Urinary bladder (tissue), 3 donors: Measurements from ENCODE around the gene TAS2R4.

DNA sequence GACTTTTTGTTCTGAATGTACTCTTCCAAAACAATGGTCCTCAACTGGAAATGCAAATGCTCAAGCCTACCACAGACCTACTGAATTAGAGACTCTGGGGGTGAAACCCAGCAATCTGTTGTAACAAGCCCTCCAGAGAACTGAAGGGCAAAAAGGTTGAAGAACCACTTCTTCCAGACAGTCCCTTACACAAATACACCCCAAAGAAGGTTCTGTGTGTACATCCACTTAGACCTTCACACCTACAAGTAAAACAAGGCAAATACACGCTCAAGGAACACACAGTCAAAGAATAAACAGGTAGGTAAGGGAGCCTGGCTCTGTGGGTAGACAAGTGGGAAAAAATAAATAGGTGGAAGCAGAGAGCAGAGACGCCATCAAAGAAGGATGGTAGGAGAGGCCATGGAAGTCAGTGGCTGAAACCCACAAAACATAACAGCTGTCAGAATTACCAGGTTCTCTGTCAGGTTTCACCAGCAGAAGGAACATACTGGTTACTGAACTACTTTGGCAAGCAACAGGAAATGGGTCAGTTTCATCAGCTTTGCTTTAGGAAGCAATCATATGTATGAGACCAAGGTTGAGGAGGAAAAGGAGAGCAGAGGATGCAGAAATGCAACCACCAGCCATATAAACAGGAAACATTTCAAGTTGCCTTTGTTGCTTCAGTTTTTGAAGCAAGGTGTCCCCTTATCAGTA, 10.5 kb downstream of the HIPK2 start:
- PRO-cap: no peak
- RAMPAGE, long total RNA: no peak

- PRO-cap: no peak
- RAMPAGE, long total RNA: no peak
These were observed 9.7 kb downstream of the HIPK2 start for GRCh38 chr7:139767833-139768785.

GRCh38 chr7:139778426-139778884, 657 bp upstream of the HIPK2 start:
- PRO-cap: bidirectional peak, plus-strand start at chr7:139778567, minus-strand start at chr7:139778329
- RAMPAGE, long total RNA: no peak

GRCh38 chr7:140024645-140025141, 38.1 kb downstream of the PARP12 start:
- PRO-cap: no peak
- RAMPAGE, long total RNA: no peak

DNA sequence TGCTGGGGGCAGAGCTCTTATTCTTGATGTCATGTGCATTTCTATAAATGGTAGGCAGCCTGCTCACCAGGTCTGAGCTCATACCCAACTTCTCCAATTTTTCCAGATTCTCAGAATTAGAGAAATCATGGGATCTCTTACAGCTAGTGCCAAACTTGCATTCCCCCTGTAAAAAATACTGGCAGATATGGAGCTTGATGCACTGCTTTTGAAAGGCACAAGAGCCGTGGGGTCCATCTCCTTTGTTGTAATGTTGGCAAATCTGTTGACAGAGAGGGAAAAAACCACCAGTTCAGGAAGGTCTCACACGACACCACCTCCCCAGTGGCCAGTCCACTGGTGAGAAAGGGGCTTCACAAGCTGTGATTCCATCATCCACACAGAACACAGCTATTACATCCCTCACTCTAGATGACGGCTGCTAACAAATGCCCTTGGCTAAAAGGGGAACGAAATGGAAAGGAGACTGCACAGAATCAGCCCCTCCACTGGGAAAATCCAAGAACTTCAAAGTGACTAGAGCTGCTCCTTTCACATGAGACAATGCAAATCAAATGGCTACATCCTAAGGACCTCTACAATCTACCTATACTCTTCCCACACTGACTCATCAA, 5.8 kb downstream of the PARP12 start:
- PRO-cap: no peak
- RAMPAGE, long total RNA: no peak

DNA sequence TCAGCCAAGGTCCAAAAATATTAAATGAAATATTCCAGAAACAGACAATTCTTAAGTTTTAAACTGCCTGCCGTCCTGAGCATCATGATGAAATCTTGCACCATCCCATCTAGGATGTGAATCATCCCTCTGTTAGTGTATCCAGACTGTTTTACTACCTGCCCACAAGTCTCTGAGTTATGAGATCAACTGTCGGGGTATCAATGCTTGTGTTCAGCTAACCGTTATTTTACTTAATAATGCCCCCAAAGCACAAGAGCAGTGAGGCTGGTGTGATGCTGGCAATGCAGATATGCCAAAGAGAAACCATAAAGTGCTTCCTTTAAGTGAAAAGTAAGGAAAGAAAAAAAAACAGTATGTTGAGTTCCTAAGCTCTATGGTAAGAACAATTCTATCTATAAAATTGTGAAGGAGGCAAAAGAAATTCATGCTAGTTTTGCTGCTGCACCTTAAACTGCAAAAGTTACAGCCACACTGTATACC, 11.2 kb downstream of the KDM7A start:
- PRO-cap: no peak
- RAMPAGE, long total RNA: no peak

DNA sequence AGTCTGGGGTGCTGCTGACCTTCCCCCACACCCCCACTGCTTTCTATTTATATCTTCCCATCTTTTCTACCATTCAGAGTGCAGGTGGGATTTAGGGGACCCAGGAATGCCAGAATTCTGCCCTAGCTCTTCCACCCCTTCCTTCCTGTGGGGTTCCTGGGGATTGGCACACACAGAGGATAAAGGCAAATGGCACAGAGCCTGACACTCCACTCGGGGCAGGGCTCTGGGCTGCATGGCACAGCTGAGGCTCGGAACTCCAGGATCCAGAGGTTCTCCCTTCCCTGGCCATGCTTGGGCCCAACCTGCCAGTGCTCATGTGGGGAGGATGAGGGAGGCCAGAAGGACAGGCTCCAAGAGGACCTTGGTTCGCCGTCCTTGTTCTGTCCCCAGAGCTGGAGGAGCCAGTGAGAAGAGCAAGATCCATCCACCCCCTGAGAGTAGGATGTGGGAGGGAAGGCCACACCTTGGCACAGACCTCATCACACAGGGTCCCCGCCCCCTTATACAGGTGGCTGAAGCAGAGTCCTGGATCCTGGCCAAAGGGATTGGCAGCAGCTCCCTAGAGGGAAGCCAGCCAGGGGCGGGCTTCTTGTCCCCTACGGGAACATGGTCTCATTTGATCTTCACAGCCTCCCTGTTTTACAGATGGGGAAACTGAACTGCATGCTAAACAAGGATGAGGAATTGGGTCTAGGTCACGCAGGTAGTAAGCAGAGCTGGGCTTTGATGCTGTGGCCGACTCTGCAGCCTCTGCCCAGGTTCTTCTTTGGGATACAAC, 61.9 kb upstream of the KDM7A start:
- PRO-cap: no peak
- RAMPAGE, long total RNA: no peak

DNA sequence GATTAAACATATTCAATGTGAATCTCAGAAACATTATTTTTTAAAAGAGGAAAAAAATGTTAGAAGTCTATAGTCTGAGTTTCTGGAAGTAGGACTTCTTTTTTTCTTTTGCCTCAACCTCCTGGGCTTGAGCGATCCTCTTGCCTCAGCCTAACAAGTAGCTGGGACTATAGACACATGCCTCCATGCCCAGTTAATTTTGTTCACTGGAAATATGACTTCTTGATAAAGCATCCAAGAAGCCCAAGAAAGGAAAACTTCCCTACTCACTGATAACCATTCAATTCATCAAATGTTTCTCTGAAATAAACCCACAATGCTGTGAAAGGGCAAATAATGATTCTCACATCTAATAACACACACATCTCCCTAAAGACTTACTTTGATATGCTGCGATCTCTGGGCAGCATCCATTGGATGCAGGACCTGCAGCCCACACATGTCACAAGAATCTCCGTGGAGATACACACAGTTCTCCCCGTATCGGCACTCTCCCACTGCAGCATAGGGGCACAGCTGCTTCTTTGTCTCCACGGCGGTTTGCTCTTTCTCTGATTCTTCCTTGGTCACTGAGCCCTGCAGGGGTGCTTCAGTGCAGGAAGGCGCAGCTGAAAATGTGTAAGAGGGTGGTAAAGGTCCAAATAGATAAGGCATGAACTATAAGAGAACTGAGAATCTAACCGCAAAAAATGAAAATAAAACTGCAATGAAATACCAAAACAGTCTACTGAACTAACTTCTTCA, 20.5 kb downstream of the MKRN1 start:
- PRO-cap: no peak
- RAMPAGE, long total RNA: no peak

DNA sequence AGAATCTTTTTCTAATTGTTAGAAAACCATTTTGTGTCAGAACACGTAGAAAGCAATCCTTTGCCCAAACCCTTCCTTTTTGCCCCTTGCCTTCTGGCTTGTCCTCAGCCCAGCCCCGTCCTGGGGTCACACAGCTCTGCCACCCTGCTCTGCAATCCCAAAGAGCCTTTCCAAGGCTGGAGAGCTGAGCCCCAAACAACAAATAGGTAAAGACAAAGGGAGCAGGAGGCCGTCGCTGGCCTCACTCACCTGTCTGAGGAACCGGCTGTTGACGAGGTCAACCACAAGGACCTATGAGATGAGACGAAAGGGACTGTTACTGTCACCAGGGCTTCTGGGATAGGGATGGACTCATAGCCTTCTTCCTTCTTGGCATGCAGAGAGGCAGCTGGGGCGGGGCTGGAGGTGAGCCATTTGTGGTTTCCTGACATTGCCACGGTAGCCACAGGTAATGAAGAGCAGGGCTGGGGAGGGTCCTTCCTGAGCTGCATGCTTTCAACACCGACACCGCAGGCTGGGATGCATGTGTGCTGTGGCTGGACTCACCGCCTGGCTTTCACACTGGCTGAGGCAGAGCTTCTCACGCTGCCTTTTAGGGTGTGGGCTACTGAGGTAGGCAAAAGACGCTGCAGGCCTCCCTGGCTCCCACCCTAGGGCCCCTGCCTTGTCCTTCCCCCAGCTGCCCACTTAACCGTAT, 46.3 kb upstream of the MKRN1 start:
- PRO-cap: no peak
- RAMPAGE, long total RNA: no peak

- PRO-cap: no peak
- RAMPAGE, long total RNA: no peak
These were observed 60.1 kb upstream of the MKRN1 start for GRCh38 chr7:140539315-140539987.

GRCh38 chr7:140656363-140657032, 15.9 kb upstream of the DENND2A start:
- PRO-cap: no peak
- RAMPAGE, long total RNA: no peak

GRCh38 chr7:140674351-140674721, 1.6 kb downstream of the ADCK2 start:
- PRO-cap: no peak
- RAMPAGE, long total RNA: no peak

- PRO-cap: no peak
- RAMPAGE, long total RNA: no peak
These were observed 29.3 kb downstream of the NDUFB2 start for GRCh38 chr7:140725525-140726587.

DNA sequence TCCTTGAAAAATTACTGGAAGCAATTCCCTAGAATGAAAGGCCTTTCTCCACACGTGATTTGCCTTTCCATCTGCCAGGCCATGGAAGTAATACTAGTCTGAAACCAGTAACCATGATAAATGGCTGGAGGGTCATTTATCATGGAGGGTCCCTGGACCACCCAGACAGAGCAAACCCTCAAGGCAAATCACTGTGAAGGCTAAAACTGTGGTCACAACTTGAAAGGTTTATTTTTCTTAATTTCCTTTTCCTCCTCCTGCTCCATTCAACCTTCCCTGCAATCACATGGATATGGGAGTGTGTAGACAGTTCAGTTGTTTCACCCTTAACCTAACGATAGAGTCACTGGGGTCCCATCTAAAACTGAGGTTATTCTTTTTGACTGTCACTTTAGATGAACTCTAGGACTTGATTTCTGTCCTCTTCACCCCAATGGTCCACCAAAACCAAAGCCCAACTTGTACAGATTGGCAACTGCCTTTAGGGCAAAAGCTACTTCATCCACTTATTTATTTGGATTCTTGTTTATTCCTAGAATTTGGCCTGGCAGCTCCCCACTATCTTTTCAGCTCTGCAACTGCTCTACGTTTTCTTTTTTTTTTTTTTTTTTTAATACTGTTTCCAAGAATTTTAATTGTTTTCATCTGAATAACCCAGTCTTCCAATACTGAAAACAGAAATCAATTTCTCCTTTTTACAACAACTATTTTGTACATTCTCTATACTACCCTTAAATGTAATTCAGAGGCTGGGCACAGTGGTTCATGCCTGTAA, 16.1 kb downstream of the BRAF start:
- PRO-cap: no peak
- RAMPAGE, long total RNA: no peak

- PRO-cap: no peak
- RAMPAGE, long total RNA: no peak
These were observed 2.7 kb upstream of the TMEM178B start for GRCh38 chr7:141071018-141071736.

- PRO-cap: no peak
- RAMPAGE, long total RNA: no peak
These were observed 37.2 kb downstream of the DENND11 start for GRCh38 chr7:141664362-141665574.

DNA sequence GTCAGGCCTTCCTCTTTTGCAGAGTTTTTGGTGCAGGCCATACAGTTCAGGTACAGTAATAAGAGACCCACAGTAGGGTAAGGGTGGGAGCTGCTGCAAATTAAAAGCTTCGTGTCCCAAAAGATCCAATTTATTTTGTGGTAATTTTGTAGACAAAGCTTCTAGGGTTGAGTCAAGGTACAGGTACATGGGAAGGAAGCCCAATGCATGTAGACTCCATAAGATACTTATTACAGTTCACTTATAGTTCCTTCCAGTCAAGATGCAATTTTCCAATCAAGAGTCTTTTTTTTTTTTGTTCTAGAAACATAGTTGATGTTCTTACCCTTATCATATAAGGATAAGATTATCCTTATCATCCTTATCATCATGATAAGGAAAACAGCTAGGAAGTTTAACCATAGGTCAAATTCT, at the start of gene TAS2R4:
TSS of gene TAS2R4 (plus strand) at position 301 of the 414 bp plus-strand sequence.
- PRO-cap: no peak
- RAMPAGE, long total RNA: no peak

GRCh38 chr7:142717549-142717748, 31.8 kb upstream of the PRSS1 start:
- PRO-cap: no peak
- RAMPAGE, long total RNA: no peak

- PRO-cap: no peak
- RAMPAGE, long total RNA: no peak
These were observed 35.2 kb downstream of the PRSS2 start for GRCh38 chr7:142805781-142806521.

DNA sequence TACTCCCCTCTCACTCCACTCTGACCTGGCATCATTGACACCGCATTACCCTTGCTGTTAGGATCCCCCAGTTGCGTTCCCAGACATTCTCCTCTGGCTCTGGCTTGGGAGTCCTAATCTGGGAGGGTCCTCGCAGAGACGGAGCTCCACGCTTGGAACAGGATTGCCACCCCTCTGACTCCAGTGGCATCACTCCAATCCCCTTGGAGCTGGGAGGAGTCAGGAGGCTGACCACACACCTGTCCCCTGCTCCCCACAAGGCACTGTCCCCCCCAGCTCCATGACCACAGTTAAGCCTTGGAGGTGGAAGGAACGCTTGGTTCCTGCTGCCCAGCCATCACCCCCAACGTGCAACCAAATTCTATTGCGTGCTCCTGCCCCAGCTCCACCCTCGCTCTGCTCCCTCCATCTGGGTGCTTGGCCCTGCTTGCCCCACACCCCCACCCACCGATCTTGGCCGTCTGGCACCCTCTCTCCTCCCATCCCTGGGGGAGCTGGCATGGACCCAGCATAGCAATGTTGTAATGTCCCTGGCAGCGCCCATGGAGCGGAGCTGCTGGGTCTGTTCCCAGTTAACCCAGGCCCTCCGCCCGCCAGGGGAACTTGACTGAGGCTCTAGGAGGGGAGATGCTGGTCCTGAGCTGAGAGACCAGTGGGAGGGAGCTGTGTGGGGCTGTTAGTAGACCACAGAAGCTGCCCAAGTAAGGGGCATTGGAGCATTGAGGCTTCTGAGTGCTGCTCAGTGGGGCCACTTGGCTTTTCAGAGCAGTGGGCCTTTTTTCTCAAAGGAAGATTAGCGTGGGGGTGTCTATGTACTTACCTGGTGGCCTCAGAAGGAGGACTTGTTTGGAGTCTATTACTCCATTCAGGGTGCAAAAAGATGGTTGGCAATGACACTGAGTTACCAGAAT, 952 bp downstream of the EPHB6 start:
- PRO-cap: no peak
- RAMPAGE, long total RNA: no peak